Aortic smooth muscle cell (primary cell): ENCODE measurements around the gene TESMIN.

- RRBS, result 52% methylated on average over 13 of the region's 62 CpGs
Measured at GRCh38 chr11:68749368-68750550, 1.6 kb downstream of the TESMIN start.

DNA sequence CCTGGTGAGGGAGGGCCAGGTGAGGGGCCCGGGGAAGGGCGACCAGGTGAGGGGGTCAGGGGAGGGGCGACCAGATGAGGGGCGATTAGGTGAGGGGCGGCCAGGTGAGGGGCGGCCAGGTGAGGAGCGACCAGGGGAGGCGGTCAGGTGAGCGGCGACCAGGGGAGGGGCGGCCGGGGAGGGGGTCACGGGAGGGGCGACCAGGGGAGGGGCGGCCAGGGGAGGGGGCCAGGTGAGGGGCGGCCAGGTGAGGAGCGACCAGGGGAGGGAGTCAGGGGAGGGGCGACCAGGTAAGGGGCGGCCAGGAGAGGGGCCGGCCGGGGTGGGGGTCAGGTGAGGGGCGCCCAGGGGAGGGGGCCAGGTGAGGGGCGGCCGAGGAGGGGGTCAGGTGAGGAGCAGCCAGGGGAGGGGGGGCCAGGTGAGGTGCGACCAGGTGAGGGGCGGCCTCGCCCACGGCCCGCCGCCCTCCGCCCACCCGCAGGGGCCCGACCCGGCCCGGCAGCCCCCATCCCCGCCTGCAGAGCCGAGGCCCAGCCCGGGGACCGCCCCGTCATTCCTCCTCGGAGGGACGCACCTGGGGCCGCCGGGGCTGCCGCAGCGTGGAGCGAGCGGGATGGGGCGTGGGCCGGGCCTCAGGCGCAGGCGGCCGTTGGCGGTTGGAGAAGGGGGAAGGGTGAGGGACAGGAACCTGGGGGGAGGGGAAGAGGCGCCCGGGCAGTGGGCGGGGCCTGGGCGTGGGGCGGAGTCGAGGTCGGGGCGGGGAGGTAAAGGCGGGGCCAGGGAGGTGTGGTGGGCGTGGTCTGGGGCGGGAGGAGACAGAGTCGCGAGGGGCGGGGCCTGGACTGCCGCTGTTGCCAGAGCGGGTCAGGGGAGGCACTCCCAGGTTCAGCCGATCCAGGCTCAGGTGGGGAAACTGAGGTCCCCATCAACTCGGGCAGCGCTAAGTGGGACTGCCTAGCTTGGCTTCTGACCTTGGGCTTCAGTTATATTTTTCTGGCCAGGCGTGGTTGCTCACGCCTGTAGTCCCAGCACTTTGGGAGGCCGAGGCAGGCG, at the start of gene TESMIN:
TESMIN (minus strand) TSS at position 675 of the 1,053 bp plus-strand sequence.
- RRBS, result 3% methylated on average over 20 of the region's 77 CpGs

GRCh38 chr11:68796808-68797318, 44.9 kb downstream of the CPT1A start:
- RRBS, result no CpG with 5 or more reads among the region's 20 CpGs

- RRBS, result 98% methylated on average over 3 of the region's 16 CpGs
Measured at GRCh38 chr11:68807404-68807748, 34.3 kb downstream of the CPT1A start.

DNA sequence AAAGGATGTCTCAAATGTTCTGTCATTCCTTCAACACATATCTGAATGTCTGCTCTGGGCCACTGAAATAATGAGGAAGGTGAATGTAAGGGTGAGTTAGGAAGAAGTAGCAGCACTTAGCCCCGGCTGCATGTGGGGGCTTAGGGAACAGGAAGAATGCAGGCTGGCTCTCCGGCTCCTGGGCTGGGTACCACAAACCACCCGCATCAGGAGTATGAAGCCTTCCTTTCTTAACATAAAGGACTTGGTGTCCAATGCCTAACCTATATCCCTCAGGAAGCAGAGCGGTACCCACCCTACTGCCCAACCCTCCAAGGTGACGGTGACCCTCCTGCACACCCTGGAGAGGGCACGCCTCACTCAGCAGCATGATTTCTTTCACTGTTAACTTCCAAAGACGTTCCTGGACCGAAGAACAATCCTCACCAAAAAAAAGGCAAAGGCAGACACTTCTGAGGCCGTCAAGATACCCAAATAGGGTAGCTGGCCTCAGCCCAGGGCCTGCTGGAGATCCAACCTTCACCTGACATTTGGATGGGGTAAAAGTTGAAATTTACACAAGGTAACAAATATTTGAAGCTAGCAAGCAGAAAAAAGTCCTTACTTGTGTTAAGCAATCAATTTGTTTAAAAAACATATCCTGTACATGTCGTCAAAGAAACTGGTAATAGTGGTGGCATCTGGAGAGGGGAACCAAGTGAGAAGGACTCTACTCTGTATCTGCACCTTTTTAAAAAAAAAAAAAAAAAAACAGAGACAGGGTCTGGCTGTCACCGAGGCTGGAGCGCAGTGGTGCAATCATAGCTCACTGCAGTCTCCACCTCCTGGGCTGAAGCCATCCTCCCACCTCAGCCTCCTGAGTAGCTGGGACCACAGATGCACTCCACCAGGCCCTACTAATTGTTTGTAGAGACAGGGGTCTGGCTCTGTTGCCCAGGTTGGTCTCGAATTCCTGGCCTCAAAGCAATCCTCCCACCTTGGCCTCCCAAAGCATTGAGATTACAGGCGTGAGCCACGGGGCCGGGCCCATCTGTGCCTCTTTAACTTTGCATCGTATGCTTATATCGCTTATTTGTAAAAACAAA, 3.5 kb downstream of the CPT1A start:
- RRBS, result no CpG with 5 or more reads among the region's 18 CpGs

- RRBS, result no CpG with 5 or more reads among the region's 13 CpGs
Measured at GRCh38 chr11:68905961-68906338, 2.3 kb downstream of the IGHMBP2 start.

DNA sequence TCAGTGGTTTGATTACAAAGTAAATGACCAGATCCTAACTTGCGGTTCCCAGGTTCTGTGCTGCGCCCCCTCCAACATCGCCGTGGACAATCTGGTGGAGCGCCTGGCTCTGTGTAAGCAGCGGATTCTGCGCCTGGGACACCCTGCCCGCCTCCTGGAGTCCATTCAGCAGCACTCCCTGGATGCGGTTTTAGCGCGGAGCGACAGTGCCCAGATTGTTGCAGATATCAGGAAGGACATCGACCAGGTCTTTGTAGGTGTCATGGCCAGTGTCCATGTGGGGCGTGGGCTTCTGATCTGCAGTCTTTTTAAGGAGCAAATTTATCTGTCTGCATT, 11.0 kb downstream of the IGHMBP2 start:
- RRBS, result no CpG with 5 or more reads among the region's 14 CpGs

DNA sequence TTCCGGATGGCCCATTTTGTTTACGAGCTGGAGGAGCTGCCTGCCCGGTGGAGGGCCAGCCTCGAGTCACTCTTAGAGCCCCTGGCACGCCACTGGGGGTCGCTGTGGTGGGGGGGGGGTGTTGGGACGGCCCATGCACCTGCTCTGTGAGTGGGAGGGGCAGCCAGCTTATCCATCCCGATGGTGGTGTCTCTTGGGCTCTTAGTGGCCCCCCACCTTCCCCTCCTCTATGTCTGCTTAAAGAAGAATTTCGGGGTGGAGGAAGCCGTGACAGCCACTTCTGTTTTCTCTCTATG, 24.6 kb downstream of the MRGPRD start:
- RRBS, result no CpG with 5 or more reads among the region's 10 CpGs

DNA sequence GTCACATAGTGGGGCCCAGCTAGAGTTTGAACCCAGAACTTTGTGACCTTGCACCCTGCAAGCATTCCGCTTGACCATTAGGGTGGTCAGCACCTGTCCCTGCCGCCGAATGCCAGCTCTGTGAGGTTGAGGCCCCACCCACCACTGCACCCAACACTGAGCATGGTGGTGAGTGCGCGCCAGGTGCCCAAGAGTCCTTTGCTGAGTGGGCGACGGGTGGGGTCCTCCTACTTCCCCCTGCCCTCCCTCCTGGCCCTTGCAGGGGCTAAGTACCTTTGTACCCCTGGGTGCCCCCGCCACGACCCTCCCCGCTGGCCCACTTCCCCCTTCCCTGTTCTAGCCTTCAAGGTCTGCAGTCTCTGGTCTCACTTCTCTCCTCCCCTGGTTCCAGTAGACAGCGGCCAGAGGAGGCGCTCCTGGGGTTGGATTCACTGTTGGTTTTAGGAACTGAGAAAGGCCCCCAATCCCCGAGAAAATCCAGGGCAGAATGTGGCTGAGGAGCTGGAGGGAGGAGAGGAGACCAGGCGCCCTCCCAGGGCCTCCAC, 32.2 kb upstream of the SMIM38 start:
- RRBS, result no CpG with 5 or more reads among the region's 14 CpGs

DNA sequence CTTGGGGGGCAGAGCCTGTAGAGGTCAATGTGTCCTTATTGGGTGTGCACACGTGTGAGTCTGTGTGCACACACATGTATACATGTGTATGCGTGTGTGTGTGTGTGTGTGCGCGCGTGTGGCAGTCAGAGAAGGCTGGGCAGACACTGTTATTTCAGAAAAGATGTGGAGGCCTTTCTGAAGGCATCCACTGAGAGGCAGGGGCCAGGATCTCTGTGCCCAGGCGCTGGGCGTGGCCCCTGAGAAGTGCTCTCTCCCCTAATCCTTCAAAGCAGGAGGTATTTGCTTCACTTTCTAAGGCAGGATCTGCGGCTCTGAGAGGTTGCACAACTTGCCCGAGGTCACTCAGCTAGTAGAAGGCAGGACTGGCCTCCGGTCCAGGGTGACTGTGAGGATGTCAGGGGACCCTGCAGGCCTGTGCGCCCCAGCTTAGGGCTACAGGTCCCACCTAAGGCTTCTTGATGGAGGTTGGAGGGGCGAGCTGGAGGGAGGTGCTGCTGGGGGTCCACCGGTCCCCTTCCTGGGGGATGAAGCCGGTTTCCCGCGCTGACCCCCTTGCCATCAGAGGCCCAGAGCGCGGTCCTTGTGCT, 860 bp downstream of the SMIM38 start:
- RRBS, result no CpG with 5 or more reads among the region's 18 CpGs

DNA sequence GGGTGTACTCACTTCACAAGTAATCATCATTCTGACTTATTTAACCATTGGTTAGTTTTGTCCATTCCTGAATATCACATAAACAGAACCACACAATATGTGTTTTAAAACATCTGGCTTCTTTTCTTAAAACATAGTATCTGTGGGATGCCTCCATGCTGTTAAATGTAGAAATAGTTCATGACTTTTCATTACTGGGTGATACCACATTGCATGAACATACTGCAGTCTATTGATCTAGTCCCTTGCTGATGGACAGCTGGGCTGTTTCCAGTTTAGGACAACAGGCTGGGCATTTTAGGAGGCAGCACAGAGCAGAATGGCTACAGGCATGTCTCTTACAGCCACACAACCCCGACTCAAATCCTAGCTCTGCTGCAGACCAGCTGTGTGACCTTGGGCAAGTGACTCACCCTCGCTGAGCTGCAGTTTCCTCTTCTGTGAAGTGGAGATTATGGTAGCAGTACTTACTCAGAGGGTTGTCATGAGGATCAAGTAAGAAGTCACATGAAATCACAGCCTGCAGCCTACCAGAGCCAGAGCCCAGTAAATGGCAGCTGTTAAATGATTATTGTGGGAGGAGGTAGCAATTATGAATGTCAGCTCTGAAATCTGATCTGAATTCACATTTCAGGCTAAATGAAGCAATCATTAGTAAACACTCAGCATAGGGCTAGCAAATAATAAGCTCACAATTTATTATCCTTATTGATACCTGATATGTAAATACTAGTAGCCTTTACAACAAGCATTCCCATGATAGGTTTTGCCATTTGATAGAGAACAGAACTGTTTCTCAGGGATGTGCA, 58.7 kb downstream of the MYEOV start:
- RRBS, result no CpG with 5 or more reads among the region's 2 CpGs

- RRBS, result no CpG with 5 or more reads among the region's 25 CpGs
Measured at GRCh38 chr11:69381995-69382710, 88.2 kb downstream of the MYEOV start.

- RRBS, result no CpG with 5 or more reads among the region's 8 CpGs
Measured at GRCh38 chr11:69396071-69396550, 102.2 kb downstream of the MYEOV start.

DNA sequence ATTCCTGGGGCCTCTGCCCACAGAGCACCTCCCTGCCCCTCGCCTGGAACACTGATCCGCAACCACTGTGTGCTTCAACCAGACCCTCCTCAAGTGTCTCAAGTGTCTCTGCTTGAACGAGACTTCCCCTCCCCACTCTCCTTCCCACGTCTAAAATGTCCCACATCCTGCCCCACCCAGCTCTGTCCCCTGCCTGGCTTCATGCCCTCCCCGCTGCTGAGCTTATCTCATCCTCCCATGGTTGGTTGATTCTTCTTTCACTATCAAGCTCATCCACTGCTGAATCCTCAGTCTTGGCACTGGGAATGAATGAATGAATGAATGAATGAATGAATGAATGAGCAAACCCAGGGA, 115.9 kb downstream of the MYEOV start:
- RRBS, result no CpG with 5 or more reads among the region's 5 CpGs

GRCh38 chr11:69539648-69540637, 101.0 kb upstream of the CCND1 start:
- RRBS, result no CpG with 5 or more reads among the region's 27 CpGs

GRCh38 chr11:69634616-69635183, 6.3 kb upstream of the CCND1 start:
- RRBS, result no CpG with 5 or more reads among the region's 8 CpGs

GRCh38 chr11:69648852-69649295, 7.9 kb downstream of the CCND1 start:
- RRBS, result 84% methylated on average over 4 of the region's 19 CpGs

DNA sequence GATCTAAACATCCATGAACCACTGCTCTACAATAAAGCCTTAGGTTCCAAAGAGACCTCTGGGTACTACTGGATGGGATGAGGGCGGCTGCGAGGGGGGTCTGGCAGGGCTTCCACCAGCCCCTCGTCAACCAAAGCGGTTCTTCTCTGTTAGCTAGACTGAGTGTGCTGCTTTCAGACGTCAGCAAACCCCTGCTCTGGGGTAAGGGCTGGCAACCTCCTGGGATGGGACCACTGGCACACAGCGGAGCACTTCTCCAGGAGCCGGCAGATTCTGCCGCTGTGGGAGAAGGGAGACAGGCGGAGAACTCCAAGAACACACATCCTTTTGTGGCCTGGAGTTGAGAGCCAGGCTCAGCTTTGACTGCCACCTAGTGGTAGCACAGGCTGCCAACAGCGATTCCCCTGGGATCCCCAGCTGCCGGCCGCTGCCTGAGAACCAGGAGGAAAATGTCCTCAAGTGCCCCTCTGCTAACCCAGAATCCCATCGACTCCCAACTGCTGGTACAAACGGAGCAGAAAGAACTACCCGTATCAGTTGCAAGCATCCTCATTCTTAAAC, 5.0 kb downstream of the LTO1 start:
- RRBS, result 0% methylated on average over 2 of the region's 15 CpGs

DNA sequence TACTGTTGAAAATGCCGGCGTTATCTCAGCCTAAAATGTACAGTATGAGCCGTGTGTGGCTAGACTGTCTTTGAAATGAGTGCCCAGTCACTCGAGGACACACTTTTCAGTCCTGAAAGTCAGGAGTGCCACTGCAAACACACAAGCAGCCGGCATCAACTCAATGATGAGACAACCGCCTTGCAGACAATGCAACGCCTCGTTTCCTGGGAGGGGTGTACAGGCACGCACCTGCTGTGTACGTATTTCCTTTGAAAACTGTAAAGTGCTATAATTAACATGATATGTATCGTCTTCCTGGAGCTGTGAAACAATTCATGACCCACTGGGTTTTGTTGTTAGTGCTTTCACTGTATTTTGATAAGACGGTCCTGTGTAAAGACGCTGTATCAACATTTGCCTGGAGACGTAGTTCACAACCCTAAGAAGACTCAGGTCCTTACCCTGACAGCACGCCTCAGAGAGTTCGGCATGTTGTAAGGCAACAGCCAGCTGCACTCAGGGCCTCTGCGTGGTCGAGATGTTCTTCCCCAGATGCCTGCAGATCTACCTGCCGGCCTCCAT, 105.8 kb upstream of the ANO1 start:
- RRBS, result no CpG with 5 or more reads among the region's 19 CpGs

DNA sequence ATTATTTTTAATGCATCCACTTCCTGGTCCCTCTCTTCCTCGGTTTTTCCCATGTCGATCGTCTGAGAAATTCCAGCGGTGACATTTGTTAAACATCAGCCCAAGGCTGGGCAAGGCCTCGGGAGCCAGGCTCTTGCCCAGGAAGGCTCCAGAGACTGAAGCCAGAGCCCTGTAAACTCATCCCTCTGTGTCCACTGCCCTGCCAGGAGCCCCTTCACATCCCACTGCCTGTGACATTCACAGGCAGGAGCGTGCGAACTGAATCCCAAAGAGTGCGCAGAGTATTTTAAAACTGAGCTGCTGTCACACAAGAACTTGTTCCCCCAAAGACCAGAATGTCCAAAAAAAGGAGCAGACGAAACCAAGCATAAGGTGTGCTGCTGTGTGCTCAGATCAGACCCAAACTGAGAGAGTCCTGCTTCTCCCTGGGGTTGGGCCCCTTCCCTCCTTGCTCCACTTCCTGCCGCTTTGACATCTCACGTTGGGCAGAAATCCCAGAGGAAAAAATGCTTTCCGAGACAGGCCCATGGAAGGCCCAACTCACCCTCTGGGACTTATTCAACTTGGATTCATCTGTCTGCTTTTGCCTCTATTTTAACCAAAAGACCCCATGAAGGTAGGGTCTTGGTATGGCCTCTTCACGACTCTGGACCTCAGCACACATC, 56.4 kb upstream of the ANO1 start:
- RRBS, result no CpG with 5 or more reads among the region's 13 CpGs